Airway epithelial cell (primary cell): ENCODE data around the genes OR5H14 and DCBLD2.

- RAMPAGE, long total RNA, result no peak
Observed at GRCh38 chr3:89747279-89747935, 640.0 kb downstream of the EPHA3 start.

DNA sequence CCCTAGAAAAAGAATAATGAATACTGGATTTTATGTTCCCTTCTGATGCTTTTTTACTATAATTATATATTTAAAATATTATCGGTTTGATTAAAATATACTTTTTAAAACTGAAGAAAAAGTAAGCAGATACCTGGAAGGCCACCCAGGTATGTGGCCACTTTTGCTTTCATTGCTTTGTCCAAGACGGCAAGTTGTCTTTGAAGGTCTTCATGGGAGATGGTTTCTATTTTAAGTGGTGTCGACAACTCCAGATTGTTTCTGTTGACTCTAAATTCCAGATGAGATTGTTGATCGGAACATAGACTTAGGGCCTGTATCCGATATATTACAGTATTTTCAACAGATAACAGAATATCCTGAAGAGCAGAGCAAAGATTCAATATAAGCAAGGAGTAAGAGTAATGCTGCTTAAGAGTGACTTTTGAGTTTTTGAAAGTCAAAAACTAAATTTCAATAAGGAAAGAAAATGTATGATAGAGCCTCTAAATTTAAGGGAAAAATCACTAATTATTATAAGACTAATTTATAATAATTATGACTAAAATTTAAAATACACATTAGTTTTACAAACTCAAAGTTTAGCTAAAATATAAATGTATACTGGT is 96.8 kb downstream of the PROS1 start:
- RAMPAGE, long total RNA, result no peak

GRCh38 chr3:93941539-93942365 is 31.9 kb downstream of the PROS1 start:
- RAMPAGE, long total RNA, result no peak

DNA sequence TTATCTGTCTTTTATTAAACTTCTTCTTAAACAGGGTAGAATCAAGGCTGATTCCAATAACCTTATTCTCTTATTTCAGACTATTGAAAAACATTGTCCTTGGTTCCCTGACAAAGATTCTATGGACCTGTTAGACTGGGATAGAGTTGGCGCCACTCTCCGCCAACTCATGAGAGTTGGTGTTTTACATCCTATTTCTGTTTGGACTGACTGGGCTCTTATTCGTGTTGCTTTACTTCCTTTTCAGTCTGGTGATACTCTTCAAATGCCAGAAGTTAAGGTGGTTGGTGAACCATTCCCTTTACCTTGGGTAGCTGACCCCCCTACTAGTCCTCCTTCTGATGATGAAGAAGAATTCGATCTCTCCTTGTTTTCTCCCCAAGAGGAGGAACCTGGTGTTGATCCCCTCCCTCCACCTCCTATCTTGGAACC is 585.4 kb downstream of the NSUN3 start:
- RAMPAGE, long total RNA, result no peak

DNA sequence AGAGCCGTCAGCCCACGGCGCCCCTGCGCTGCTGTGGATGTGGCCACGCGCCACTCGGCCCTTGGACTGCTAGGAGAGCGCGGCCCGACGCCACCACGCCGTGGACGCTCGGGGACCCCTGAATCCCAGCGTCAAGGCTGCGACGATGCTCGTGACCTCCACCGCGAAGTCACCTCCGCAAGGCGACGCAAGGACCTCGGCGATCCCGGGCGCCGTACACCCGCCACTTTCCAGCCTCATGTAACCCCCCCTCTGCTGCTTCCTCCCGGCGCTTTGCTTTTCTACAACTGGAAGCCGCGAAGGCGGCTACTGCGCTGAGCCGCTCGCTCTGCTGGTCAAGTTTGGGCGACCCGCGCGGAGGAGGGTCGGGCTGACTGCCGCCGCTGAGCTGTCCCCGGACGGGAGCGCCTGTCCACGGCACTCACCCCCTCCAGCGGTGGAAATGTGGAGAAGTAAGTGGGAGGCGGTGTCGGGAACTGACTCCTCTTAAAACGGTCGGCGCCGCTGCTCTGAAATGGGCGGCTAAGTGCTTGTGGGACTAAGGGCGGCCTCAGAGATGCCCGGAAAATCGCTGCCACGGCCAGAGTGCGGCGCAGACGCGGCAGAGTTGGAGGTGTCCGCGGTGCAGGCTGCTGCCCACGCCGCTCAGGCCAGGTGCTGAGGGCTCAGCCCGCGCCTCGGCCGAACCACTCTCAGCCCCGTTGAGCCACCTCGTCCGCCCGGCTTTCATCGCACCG is 616 bp upstream of the EPHA6 start:
- RAMPAGE, long total RNA, result no peak

DNA sequence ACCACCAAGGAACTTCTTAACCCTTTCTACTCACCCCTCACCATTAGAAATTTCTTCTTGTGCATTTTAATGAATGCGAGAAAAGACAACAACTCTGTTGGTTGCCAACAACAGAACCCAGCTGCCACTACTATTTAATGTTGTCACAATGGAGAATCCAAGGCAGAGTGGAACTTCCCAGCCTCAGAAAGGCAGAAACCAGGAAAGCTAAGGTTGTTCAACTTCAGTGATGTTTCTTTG is 325.2 kb upstream of the ARL6 start:
- RAMPAGE, long total RNA, result no peak

DNA sequence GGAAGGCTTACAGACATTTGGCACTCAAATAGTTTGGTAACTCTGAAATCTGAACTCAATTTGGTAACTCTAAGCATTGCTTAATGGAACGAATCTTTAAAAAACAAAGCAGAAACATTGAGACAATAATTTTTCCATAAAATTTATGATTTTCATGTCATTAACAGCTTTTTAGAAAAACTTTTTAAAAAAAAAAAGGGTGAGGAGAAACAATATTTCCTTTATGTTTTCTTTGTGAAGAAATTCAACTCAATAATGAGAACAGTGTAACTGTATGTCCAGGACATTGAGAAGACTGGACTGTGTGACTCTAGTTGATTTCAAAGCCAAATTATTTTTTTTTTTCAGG is 64.4 kb downstream of the CRYBG3 start:
- RAMPAGE, long total RNA, result no peak

DNA sequence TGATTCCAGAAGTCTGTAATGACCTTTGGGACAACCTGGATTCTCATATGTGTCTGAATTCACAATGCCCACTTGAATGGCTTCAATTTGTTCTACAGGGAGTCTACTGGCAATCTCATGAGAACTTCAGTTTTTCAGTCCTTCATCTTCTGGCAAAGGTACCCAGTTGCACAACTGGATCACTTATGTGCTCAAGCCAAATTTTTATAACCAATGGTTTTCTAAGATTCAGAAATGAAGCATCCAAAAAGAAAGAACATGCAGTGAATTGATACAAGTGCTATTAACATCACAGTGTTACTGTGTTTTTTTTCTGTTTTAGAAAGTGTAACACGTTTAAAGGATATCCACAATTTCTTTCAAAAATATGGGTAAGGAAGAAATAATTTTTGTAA is at the start of gene OR5H14:
Gene OR5H14, plus strand, starts transcription at position 296 of the 395 bp plus-strand sequence.
- RAMPAGE, long total RNA, result no peak

DNA sequence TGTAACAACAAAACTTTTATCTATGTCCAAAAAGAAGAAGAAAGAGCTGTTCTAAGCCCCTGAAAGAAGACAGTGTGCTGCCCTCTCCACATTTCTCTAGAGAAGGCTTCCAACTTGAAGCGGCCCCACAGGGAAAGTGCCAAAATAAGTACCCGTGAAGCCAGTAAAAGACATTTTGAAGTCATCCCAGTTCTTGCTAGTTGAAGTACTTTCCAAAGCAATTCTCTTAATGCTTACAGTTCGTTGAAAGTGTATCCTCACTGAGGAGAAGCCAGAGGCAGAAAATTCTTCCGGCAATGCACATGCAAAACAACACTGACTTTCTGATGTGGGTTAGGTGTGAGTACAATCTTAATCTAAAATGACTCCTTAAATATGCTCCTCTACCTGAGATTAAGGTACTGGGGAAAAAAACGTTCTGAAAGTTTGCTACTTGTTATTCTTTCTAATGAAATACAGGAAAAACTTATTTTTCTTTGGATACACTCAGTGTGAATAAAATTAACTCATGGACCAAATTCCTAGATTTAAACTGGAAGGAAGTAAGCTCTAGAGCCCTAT is 21.4 kb downstream of the GPR15 start:
- RAMPAGE, long total RNA, result no peak

DNA sequence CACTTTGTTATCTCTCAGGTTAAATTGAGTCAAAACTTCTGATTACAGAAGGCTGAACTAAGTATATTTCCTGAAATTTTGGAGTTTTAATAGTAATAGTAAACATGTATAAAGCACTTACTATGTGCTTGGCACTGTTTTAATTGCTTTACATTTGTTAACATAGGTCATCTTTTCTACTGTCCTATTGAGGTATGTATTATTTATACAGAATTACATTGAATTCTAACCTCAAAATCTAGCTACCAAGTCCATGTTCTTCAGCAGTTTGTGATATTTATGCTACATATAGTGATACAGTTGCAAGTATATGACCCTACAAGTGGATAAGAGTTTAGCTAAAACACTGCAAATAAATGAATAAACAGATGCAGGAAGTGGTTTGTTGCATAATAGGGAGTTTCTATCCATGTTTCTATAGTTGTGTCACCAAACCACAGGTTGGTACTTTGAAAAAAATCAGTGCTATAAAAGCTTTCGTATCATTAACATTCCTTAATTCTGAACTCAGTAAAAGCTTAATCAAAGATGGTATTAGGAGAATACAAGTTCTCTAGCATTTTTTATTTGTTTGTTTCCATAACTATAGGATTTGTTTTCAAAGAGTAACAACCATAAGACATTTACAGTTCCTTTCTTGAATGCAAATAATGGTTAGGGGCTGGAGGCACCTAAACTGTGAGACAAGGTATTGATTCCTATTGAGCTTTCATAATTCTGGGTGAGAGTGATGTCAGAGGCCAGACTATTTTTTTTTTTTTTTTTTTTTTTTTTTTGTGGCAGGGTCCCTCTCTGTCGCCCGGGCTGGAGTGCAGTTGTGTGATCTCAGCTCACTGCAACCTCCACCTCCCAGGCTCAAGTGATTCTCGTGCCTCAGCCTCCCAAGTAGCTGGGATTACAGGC is 29.8 kb downstream of the CPOX start:
- RAMPAGE, long total RNA, result no peak

DNA sequence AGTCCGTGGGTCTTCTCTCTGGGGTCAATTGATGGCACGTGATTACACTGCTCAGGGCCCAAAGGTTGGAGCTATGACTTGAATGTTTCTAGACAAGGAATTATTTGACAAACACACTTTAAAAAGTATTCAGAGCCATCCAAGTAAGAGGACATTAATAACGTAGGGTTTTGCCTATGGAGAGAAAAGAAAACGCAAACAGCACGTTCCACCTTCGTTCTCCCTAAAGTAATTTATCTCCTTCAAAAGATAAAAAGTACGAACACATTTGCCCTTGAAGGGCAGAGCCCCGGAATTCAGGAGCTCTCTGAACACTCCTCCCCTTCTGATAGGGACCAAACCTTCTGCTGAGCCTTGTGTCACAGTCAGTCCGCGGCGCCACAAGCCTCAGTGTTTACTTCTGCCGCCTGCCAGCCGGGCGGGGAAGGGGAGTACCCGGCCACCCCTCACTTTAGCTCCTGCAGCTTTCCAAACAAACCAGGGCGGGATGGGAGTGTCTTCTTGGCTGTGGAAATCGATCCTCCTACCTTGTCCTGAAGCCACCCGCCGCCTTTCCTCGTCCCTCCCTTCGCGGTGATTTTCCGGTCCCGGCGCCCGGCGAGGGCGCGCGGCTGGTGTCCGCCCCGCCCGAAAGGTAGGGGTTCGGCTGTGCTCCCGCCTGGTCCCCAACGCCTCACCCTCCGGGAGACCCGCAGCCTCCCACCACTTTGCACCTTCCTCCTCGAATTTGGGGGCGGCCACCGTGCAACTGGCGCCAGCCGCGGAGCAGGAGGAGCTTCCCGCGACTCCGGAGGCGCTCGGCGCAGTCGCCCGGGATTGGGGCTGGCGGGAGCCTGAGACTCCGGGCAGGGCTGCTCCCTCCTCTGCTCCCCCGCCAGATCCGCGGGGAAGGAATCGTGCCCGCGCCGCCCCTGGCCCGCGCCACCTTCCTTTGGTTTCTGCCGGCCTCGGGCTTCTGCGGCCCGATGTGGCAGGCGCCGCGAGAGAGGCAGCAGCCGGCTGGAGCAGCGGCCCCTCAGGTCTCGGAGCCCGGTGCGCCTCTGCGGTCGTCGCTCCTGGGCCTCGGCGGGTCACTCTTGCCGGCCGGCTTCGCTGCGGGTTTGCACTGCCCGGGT is 30.9 kb upstream of the ST3GAL6 start:
- RAMPAGE, long total RNA, result no peak

- RAMPAGE, long total RNA, result no peak
Observed at GRCh38 chr3:98754453-98754816, 8.7 kb upstream of the ST3GAL6 start.

GRCh38 chr3:98778659-98779428 is 15.7 kb downstream of the ST3GAL6 start:
- RAMPAGE, long total RNA, result no peak

GRCh38 chr3:98881492-98882062 is 19.9 kb downstream of the DCBLD2 start:
- RAMPAGE, long total RNA, result no peak

GRCh38 chr3:98900625-98901819 is at the start of gene DCBLD2:
DCBLD2 (minus strand) TSS chr3:98901695.
- RAMPAGE, long total RNA, result no peak

DNA sequence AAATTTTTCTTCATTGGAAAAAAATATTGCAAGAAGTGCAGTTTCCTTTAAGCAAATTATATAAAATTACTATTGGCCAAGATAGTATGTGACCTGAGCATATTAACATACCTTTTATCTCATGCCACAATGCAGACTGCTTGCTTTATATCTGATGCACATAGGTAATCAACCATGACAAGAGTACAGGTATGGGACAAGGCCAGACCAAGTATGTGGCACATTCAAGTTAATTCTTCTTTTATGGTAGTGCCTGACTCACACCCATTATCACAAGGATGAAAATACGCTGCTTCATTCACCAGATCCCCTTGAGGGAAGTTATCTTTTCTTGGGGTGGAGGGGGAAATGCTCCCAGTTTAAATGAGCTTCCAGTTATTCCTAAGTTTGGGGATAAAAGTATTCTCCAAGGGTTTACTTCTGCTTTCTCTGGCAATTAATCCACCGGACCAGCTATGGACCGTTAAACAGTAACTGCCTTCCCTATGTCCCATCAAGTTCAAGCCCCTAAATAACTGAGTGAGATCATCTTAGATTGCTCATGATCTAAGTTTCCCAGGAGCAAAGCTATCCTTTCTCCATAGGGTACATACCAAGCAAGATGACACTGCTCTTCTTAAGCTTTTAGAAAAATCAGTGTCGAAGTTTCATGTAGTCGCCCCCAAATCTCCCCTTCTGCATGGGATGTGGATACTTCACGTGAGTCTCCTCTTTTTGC is 1.9 kb downstream of the COL8A1 start:
- RAMPAGE, long total RNA, result no peak

- RAMPAGE, long total RNA, result no peak
Observed at GRCh38 chr3:99684382-99685191, 46.2 kb downstream of the COL8A1 start.

- RAMPAGE, long total RNA, result no peak
Observed at GRCh38 chr3:99846293-99846981, 28.8 kb downstream of the CMSS1 start.

DNA sequence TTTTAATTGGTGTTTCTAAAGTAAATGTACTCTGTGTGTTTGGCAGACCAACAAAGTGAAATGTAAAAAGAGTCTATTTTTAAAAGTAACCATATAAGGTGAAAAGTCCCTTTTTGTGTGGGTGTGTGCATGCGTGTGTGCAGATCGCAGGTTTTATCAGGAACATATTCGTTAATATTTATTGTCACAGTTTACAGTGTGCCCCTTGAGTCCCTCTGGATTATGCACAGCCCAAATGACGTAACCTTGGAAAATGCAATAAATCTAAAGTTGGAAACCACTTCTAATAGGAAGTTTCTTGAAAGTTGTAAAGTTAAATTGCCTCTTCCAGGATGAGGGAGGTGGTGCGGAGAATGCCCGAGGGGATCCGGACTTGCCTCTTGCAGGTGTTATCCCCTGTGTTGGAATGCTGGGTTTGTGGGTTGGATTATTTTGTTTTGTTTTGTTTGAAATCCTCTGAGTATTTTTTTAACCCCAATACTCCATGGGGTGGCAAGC is 143.2 kb downstream of the CMSS1 start:
- RAMPAGE, long total RNA, result no peak

DNA sequence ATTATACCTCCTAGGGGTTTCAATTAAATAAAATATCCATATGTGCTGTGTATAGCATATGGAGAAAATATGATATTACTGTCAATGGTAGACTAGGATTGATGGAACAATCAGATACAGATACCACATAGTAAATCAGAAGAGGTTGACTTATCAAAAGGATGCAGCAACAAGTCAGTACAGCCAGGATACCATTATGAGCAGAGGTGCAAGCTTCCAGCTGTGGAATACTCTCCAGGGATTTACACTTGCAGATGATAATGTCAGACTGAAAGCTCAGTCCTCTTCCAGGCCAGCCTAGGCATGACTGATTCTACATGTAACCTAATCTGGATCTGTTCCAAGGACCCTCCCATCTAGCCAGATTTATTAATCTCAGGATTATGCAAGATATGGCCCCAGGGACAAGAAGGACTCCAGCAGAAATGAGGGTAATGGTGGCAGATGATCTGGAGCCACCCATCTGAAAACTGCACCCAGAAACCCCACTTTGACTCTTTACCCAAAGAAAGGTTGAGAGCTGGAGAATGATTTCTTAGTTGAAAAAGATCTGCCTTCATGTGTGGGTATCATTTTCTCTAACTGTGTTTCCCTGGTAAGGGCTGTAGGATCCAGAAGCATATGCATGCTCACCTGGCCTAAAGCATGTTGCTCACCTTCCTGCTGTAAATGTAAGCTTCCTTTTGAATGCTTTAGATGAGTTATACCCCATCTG is 8.1 kb downstream of the FILIP1L start:
- RAMPAGE, long total RNA, result no peak